Right ventricle myocardium (tissue), 1 donor: ENCODE measurements around a stretch of chrX.

DNA sequence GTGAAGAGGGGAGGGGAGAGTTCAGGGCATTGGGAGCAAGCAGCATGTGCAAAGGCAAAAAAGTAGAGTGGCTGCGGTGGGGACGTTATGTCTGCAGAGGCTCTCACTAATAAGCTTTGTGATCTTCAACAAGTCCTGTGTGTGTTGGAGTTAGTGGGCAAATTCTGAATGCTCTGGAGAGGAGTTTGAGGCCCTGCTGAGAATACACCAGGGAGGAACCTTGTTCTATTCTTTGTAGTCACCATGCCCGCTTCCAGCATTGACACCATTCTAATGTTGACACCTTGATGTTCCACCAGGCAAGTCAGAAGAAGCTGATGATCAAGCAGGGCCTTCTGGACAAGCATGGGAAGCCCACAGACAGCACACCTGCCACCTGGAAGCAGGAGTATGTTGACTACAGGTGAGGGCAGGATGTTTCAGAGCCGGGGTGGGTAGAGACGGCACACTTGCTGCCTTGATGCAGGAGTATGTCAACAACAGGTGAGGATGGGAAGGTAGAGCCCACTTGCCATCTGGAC is 11.7 kb downstream of the DKC1 start:
- PRO-cap, 2 experiments = no peak in any of the 2 experiments

DNA sequence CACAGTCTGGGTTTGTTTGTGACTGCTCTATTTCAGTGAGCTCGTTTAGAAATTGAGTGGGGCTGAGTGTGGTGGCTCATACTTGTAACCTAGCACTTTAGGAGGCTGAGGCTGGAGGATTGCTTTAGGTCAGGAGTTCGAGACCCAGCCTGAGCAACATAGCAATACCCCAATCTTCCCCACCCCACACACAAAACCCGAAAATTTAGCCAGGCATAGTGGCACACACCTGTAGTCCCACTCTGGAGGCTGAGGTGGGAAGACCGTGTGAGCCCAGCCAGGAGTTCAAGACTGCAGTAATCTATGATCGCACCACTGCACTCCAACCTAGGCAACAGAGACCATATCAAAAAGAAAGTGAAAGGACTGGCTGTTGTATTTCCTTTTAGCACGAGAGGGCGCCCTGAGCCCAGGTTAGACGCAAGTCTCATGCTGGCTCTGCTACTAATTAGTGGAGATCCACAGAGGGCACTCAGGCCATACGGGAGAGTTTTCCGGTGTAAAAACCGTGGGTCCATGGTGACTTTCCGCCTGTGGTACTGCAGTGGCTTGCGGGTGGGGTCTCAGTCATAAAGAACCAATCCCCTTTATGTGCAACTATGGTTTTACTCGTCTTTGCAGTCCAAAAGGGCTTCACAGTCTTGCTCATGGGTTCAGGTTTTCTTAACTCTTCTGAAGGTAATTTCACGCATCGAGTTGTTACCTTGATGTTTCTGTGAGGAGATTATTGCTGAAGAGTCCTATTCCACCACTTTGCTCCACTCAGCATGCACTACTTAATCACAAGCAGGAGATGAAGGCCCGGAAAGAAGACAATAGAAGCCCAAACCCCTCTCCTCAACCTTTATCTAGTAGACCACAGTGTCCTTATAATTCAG is 41.7 kb downstream of the F8 start:
- PRO-cap, 2 experiments = no peak in any of the 2 experiments

- PRO-cap, 2 experiments = no peak in any of the 2 experiments
Observed at GRCh38 chrX:155052492-155052836, 18.5 kb downstream of the CMC4 start.

DNA sequence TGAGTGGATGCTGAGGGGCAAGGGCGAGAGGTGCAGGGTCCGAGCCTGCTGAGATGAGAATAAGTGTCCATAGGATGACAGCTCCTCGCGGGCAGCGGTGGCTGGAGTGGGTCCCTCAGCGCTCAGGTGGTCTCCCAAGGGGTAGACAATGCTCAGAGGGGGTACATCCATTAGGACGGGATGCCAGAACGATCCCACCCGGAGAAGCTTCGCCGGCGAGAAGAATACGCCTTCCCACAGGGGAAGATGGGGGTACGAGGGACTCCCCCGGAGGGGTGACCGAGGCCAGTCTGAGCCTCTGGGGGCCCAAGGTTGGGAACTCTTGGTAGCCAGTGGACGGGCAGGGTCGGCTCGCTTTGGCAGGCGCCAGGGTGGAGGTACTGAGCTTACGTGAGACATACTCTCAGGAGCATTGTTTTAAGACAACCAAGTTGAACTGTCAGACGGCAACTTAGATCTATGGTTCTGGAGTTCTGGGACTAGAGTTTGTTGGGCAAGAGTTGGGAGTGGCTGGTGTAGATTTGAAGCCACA is 15.8 kb downstream of the BRCC3 start:
- PRO-cap, 2 experiments = no peak in any of the 2 experiments

- PRO-cap, 2 experiments = no peak in any of the 2 experiments
Observed at GRCh38 chrX:155188814-155188973, 27.6 kb upstream of the VBP1 start.

DNA sequence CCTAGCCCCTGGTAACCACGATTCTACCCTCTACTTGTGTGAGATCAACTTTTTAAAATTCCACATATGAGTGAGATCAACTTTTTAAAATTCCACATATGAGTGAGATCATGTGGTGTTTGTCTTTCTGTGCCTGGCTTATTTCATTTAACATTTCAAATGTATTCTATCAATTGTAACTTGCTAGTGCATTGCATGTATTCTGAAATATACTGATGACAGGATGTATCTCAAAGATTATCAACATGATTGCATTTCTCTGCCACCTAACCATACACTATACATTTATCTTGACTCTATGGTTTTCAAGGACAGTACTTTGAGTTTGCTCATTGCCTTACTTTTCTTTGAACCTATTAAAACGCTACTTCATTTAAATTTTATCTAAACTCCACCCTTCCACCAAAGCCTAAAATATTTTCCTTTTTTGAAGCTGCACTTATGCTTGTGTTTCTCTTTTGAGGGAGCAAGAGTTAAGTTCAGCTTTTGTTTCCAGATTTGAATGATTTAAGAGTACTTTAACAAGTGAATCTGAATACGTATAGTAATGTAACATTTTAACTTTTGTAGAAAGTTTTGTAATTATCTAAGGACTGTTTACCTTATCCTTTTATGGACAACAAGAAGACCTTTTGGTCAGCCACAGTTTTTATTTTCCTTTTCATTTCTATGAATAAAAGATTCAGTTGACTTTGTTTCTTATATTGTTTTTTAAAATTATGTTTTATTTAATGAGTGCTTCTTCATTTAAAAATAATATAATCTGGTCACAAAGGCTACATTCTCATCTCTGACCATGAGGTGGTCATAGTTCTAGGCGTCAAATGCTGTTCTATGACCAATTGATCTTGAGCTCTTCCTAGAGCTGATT is 12.5 kb upstream of the RAB39B start:
- PRO-cap, 2 experiments = no peak in any of the 2 experiments

- PRO-cap, 2 experiments = no peak in any of the 2 experiments
Observed at GRCh38 chrX:155334037-155334353, 419 bp downstream of the CLIC2 start.